Neutrophil (primary cell): ENCODE results near the gene ENSG00000269825.

DNA sequence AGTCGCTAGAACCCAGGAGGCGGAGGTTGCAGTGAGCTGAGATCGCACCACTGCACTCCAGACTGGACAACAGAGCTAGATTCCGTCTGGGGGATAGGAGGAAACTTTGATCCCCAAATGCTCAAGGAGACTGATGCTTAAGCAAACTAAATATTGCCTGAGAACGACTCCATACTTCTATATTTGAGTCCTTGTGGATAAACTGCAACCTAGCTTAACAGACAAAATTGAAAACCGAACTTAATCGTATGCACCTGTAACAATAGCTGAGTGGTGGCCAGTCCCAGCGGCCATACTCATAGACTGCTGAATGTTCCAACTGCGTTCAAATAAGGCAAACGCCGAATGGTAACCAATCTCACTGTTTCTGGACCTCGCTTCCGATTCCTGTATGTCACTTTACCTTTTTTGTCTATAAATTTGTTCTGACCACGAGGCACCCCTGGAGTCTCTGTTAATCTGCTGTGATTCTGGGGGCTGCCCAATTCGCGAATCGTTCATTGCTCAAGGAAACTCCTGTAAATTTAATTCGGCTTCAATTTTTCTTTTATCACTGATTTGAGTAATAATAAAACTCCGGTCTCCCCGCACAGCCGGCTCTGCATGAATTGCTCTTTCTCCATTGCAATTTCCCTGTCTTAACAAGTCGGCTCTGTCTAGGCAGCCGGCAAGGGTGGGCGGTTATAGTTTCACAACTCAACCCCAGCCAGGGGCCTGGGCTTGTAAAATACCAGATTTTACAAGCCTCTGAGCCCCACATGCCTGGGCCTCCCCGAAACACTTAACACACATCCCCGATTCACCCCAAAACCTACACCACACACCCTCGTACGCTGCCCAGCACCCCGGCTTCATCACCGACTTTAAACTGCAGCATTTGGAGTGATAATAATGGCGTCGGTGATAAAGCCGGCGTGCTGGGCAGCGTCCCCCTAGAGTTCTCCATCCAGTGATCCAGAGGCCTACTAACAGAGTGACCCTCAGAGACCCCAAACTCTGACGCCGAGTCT is 782 bp downstream of the ZNF649 start:
- PRO-cap = no peak

- PRO-cap = no peak
Observed at GRCh38 chr19:52115638-52116346, 20.2 kb upstream of the ZNF841 start.

GRCh38 chr19:52200530-52201565 is 11.0 kb downstream of the PPP2R1A start:
- PRO-cap = no peak

- PRO-cap = no peak
Observed at GRCh38 chr19:52277565-52277984, 8.2 kb downstream of the ZNF766 start.

DNA sequence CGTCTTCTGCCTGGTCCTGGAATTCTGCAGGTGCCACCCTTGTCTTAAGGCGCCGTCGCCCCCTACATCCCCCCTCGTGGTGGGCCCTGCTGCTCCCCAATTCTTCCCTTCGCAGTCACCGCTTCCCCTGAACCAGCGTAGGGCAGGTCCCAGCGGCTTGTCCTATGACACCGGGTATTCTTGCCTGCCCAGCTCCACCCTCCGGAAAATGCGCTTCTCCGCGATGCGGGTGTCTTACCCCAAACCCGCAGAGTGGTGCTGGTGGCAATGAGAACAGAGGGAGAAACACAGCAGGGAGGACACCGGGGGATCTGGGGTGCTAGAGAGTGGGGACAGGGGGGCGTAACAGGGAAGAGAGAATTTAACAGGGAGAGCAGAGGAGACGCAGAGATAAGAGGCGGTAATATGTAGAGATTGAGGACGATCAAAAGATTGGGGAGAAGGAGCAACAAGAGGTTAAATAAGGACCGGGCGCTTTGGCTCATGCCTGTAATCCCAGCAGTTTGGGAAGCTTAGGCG is 9.0 kb downstream of the ZNF808 start:
- PRO-cap = no peak

- PRO-cap = no peak
Observed at GRCh38 chr19:52569564-52569941, 534 bp upstream of the ZNF701 start.

DNA sequence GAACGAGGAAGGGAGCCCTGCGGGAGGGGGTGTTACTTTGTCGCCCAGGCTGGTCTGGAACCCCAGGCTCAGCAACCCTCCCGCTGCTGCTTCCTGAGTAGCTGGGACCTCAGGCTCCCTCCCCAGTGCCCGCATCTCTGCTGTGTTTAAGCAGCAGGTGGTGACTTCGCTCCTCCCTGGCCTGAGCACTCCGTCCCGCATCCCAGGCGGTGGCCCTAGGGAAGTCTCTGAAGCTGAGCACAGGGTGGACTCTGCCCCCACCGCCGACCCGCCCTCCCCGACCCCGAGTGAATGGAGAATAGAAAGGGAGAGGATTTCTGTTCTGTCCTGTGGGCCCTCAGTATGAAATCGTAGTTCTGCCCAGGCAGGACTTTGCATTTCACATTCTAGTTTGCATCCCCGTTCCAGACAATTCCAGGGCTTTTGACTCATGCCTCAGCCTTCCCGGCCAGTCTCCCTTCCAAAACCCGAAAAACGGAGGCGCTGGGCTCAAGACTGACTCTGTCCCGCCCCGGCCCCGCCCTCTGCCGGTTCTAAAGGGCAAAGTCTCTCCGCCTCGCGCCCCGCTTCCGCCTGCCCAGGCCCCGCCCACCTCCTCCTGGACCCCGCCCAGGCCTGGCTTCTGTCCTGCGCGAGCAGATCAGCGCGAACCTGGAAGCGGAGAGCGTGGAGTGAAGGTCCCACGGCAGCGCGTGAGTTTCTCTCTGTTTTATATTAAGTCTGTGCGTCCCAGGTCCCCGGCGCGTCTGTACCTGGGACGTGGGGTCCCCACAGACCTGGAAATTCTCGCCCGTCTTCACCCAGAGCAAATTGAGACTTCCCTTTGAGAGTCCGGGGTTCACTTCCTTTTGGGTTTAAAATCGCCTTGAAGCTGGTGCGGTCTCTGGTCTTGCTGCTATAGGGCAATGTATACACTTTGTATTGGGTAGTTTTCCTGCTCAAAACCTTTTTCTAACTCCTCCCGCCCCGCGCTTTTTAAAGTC is 30.9 kb downstream of the ZNF701 start:
- PRO-cap = bidirectional peak, plus-strand start at position 646 of the sequence, minus-strand start at position 466 of the sequence

DNA sequence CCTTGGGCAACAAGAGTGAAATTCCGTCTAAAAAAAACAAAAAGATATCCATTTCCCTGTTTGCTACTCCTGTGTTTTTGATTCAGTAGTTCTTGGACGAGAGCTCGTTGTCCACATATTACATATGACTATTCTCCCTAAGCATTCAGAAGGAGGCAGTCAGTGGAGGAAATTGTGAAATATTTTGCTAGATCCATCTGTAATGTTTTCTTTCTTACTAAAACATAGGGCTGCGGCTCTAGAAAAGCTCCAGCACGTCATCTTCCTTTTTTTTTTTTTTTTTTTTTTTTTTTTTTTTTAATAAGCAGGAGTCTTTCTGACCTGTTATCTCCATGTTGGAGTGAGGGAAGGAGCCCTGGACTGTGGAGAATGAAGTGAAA is 33.8 kb downstream of the ZNF701 start:
- PRO-cap = no peak

- PRO-cap = no peak
Observed at GRCh38 chr19:52638654-52639149, 51.6 kb downstream of the ENSG00000269825 start.

DNA sequence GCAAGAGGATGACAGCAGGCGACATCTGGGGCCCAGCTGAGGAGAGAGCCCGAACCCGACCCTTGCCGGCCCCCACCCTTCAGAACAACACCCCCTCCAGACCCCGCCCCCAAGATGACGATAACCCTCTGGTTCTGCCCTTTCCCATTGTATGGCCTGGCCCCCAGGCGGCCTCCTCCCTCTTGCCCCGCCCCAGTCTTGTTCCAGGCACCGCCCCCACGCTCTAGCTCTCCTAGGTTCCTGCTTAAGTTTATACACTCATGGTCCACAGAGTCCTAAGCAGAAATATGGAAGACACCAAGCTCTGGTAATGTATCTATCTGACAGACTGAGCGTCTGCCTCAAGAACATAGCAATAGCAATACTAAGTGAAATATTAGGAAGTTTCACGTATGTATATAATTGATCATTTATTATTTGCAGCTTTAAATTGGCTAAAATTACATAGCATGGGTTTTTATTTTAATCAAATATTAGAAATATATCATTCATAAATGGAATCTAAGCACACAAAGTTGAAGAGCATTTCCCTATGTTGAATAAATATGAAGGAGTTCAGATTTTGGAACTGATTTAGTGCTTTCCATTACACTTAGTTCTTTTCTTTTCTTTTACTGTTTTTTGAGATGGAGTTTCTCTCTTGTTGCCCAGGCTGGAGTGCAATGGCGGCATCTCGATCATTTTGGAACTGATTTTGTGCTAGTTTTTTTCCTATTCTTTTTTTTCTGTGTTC is 49.2 kb downstream of the ENSG00000269825 start:
- PRO-cap = no peak

- PRO-cap = bidirectional peak, plus-strand start at chr19:52690666, minus-strand start at chr19:52690486
Observed at GRCh38 chr19:52690206-52690812, at the start of gene ENSG00000269825. Gene ENSG00000269825 (minus strand): TSS chr19:52690496.

GRCh38 chr19:52715638-52716276 is 19.1 kb downstream of the ZNF611 start:
- PRO-cap = no peak

GRCh38 chr19:52856831-52857433 is 487 bp downstream of the ZNF468 start:
- PRO-cap = no peak

- PRO-cap = no peak
Observed at GRCh38 chr19:52896659-52897111, 750 bp downstream of the ZNF320 start.

DNA sequence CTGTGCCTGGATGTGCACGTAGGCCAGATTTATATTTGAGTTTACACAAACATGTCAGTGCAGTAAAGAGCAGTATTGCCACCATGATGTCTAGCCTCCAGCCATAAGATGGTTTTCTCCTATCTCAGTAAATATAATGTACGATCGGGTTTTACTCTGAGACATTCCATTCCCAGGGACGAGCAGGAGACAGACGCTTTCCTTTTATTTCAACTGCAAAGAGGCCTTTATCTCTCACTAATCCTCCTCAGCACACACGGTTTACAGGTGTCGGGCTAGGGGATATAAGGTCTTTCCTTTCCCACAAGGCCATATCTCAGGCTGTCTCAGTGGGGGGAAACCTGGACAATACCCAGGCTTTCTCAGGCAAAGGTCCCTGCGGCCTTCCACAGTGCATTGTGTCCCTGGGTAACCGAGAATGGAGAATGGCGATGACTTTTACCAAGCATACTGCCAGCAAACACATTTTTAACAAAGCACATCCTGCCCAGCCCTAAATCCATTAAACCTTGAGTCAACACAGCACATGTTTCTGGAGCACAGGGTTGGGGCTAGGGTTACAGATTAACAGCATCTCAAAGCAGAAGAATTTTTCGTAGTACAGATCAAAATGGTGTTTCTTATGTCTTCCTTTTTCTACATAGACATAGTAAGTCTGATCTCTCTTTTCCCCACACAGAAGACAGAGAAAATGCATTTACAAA is 17.6 kb downstream of the ZNF816 start:
- PRO-cap = no peak

GRCh38 chr19:53076873-53077408 is 26.3 kb downstream of the ZNF160 start:
- PRO-cap = no peak

DNA sequence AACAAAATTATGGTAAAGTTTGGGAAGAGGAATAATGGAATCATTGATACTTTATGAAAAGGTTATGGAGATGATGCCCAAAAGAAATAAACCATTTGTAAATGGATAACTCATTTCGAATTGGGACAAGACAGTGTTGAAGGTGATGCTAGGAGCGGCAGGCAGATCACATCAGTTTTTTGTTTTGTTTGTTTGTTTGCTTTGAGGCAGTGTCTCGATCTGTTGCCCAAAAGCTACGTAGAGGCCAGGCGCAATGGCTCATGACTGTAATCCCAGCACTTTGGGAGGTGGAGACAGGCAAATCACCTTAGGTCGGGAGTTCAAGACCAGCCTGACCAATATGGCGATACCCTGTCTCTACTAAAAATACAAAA is 8.0 kb upstream of the ZNF813 start:
- PRO-cap = no peak

DNA sequence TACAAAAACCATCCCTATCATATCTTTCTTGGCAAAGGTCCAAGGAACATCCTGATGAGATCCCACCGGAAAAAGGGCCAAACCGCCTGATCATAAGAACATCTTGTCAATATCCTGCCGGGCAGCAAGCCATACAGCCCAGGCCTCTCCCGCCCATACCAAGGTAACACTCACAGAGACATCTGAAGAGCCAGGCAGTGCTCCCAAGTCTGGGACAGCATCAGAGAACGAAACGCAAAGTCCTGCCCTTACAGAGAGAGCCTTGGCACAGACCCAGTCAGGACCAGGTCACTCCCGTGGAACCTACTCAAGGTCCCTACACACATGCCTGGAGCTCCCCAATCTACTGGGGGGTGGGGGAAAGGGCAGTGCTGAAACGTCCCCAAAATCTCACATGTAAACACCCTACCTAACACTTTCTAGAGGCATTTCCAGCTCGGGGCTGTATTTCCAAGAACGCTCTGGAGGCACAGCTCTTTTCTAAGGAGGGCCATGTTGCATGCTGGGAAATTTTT is 18.4 kb upstream of the ZNF331 start:
- PRO-cap = no peak

DNA sequence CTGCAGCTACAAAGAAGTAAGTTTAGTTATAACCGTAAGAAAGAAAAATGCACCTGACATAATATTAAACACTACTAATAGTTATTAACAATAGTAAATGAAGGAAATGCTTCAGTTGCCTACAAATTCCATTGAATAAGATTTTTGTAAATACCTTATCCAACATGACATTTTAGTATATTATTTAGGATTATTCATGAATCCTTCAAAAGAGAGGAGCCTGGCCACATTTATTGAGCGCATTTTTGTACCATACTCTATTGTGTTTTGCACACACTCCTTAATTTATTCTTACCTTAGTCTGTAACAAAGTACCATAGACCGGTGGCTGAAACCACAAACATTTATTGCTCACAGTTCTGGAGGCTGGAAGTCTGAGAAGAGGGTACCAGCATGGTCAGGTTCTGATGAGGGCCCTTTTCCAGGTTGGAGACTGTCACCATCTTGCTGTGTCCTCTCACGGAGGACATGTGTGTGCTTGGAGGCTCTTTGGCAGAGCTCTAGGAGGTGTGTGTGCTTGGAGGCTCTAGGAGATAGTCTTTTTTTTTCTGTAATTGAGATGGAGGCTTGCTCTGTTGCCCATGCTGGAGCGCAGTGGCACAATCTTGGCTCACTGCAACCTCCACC is 2.1 kb downstream of the ZNF331 start:
- PRO-cap = no peak

DNA sequence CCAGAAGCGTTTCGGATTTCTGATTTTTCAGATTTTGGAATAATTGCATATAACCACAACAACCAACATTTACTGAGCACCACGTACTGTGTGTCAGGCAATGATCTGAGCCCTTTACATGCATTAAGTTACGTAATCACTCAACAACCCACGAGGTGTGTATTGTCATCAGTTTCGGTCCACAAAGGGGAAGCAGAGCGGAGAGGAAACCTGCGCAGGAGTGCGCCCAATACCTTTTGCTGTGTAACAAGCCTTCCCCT is 20.7 kb upstream of the NLRP12 start:
- PRO-cap = no peak